Airway epithelial cell (primary cell): ENCODE measurements around a stretch of chr3.

DNA sequence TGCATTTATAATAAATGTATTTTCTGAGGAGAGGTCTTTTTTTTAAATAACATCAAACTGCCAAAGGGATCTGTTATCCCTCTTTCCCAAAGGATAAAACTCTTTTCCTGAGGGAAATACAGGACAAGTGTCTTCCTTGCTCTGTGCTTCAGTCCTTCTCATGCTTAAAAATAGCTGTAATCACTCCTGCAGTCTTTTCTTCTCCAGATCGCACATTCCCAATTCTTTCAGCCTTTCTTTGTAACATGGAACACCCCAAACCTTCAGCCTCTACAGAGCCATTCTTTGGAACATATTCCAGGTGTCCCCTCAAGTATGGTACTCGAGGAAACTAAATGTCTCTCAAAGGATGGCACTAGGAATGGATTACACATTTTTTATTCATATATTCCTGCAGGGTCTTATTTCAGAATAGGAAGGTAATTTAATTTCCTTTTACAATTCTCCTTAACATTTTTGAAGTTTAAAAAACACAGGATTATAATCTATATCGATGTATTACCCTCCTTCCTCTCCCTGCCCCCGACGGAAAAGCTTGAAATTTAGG lies 180.1 kb downstream of the THRB start:
- RAMPAGE, long total RNA: no peak

DNA sequence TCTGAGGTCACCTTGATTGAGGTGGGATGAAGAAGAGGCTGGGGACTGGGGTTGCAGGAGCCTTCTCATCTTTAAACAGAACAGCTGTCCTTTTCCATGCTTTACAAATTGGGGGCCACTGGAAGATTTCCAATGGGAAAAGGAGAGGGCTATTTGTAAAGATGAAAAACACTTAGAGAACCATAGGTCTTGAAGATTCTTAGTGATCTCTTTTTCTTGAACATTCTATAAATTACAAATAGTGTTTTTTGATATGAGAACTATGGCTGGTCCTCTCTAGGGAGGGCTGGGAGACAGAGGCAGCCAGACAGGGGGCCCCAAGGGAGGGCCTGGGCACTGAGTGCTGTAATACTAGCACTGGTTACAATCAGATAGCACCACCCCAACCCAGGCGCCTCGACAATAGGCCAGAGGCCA lies 158.7 kb downstream of the THRB start:
- RAMPAGE, long total RNA: no peak

DNA sequence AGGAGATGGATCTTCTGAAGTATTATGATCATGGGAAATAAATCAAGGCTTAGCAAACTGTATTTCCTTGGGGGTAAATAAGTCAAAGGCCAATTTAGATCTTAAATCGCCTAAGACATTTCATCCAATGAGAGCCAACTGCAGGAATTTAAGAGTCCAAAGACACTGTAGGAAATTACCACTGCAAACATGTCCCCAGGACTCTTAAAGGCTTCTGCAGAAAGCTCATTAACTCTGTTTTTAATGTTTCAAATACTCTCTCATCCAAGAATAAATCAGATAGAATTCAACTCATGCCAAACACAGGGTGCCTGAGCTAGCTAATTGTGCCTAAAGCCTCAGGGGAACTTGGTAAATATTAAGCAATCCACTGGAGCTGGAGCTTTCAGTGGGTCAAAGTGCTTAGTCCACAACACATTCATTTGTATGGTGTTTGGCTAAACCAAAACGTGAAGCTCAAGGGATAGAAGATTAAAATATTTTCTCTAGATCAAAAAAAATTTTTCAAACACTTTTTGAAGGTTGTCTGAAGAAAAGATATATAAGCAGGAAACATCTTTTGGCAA lies 131.5 kb downstream of the THRB start:
- RAMPAGE, long total RNA: no peak

DNA sequence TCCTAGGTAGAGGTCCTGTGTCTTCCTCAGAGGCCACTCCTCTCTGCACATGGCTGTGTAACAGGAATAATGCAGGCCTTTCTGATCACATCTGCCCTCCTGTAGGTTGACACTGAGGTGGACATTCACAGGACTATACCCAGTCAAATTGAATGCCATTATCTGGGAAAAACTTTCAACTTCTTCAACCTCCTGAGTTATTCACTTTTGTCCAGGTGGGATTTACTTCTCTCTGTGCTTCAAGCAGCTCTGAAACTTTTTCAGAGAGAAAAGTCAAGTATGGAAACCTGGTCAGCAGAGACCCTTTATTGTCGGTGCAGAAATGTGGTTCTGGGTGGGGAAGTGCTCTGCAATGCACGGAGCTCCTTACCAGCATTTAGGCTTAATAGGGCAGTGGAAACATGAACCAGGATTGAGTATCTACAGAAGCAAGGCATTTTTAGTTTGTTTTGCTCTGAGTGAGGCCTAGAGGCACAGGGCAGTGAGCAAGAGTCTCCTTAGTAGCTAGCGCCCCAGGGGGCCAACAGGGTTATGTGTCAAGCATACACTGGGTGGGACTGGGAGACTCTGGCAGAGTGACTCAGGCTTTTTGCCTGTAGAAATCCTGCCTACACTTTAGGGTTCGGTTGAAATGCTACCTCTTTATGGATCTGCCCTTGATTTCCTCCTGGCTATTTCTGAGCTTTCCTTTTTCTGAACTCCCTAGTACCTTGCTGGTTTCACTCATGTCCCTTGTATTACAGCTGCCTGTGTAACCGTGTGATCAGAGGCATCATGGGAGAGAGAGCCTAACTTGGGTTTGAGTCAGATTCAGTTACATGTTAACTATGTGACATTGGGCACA lies 72.3 kb downstream of the TOP2B start:
- RAMPAGE, long total RNA: no peak

DNA sequence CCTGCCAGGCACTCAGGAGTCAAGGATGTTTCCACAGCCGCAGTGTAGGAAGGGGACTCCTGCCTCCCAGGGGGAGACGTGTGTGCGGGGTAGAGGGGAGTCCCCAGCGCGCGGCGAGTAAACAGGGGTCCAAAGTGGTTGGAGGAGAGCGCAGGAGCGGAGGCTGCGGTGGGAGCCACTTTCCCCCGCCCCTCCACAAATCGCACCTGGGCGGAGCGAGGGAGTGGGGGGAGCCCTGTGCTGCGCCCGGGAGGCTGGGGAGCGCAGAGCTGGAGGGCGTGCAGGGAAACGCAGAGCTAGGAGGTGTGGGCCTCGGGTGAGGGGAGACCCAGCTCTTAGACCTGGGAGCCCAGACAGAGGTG lies 1.8 kb downstream of the LRRC3B start:
- RAMPAGE, long total RNA: no peak

GRCh38 chr3:27366233-27366740 lies 2.9 kb downstream of the NEK10 start:
- RAMPAGE, long total RNA: no peak

GRCh38 chr3:27622915-27623323 lies 99.2 kb downstream of the EOMES start:
- RAMPAGE, long total RNA: no peak

GRCh38 chr3:27641689-27642200 lies 80.4 kb downstream of the EOMES start:
- RAMPAGE, long total RNA: no peak

DNA sequence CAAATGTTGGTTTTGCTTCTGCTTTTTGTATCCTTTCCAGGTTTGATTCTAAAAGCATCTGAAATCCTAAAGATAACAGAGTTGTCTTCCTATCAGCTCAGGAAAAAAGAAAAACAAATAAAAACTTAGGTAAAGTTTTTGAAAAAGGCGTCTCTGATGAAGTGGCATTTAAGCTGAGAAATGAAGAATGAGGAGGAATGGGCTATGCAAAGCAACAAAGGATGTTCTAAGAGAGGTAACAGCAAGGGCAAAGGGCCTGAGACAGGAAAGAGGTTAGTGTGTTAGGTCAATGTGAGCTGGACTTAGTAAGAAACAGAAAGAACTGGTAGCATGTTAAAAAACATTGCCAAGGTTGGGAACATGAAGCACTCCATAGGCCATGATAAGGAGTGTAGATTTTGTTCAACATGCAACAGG lies 104.6 kb upstream of the CMC1 start:
- RAMPAGE, long total RNA: no peak

DNA sequence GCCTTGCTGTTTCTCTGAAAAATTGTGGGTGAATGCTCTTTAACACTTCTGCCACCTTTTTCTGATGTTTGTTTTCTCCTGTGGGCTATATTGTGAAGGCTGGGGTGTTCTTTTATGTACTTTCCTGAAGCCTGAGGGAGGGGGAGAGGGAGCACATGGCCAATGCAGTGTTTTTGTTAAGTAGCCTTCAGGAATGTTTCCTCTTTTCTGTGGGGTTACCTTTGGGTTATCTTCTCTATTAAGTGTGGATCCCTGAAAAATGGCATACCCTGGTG lies 50.2 kb downstream of the CMC1 start:
- RAMPAGE, long total RNA: no peak

GRCh38 chr3:29065268-29065781 lies 215.5 kb upstream of the RBMS3 start:
- RAMPAGE, long total RNA: no peak

- RAMPAGE, long total RNA: no peak
Observed at GRCh38 chr3:29281837-29282001, 848 bp downstream of the RBMS3 start.

DNA sequence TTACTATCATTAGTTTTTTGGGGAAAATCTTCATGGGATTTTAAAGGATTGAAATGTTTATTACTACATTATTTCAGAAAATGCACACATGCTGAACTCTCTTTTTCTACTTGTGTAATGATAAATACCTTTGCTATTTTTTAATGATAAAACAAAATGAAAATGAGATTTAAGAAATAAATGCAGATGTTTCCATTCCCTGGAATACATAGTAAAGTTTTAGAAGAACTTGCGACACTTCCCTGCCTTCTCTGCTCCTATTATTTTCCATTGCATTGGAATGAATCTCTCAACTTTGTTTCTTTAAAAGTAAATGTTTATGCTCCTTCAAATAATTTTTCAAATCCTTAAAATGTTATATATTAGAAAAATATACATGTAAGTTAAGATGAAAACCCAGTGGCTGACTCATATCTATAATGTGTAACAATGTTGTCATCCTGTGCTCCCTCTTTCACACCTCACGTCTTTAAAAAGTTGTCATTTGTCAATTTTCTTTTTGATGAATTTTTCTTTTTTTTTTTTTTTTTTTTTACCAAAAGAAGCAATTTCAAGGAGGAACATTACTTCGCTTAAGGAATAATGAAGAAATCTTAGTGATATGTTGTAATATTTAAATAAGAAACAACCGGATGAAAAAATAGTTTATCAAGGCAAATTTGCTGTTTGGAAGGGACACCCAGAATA lies 3.6 kb downstream of the RBMS3 start:
- RAMPAGE, long total RNA: no peak

GRCh38 chr3:29318508-29318984 lies 37.7 kb downstream of the RBMS3 start:
- RAMPAGE, long total RNA: no peak

- RAMPAGE, long total RNA: no peak
Observed at GRCh38 chr3:29515594-29516172, 234.8 kb downstream of the RBMS3 start.

DNA sequence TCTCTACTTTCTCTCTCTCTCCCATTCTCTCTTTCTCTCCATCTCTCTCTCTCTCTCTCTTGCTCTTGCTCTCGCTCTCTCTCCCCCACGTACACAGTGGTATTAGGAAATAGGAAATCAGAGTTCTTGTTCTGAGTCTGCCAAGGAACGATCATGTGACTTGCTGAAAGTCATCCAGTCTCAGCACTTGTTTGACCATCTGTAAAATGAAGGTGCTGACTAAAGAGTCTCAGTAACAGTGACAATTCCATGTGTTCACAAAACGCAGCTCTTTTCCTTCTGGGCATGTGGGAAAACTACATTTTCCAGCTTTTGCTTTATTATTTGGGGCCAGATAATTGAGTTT lies 445.0 kb upstream of the TGFBR2 start:
- RAMPAGE, long total RNA: no peak

- RAMPAGE, long total RNA: no peak
Observed at GRCh38 chr3:30604102-30604626, 2.2 kb upstream of the TGFBR2 start.

GRCh38 chr3:30631239-30631926 lies 25.0 kb downstream of the TGFBR2 start:
- RAMPAGE, long total RNA: no peak

- RAMPAGE, long total RNA: no peak
Observed at GRCh38 chr3:30657813-30658341, 51.5 kb downstream of the TGFBR2 start.

- RAMPAGE, long total RNA: no peak
Observed at GRCh38 chr3:30664913-30665298, 58.5 kb downstream of the TGFBR2 start.